Retinal pigment epithelial cell (primary cell): ENCODE measurements around a stretch of chr1.

- RRBS = no CpG with 5 or more reads among the region's 6 CpGs
These were observed 17.0 kb downstream of the FMO3 start for GRCh38 chr1:171107563-171108211.

GRCh38 chr1:171360102-171360561 is 46.1 kb downstream of the FMO4 start:
- RRBS = no CpG with 5 or more reads among the region's 5 CpGs

GRCh38 chr1:171600819-171601232 is 21.2 kb upstream of the MYOCOS start:
- RRBS = no CpG with 5 or more reads among the region's 13 CpGs

DNA sequence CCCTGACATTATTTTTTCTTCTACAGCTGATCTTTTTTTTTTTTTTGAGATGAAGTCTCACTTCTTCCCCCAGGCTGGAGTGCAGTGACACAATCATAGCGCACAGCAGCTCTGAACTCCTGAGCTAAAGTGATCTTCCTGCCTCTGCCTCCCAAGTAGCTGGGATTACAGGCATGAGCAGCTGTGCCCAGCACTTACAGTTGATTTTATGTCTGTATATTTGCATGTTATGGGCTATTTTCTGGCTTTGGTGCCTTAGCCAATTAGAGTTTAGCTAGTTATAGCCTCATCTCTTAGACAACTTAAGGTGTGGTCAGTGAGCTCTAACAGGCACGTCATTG is 1.6 kb upstream of the VAMP4 start:
- RRBS = no CpG with 5 or more reads among the region's 2 CpGs

GRCh38 chr1:171997490-171997860 is 156.2 kb downstream of the DNM3 start:
- RRBS = no CpG with 5 or more reads among the region's 4 CpGs

- RRBS = no CpG with 5 or more reads among the region's 1 CpG
These were observed 17.1 kb upstream of the SUCO start for GRCh38 chr1:172515843-172516312.

- RRBS = no CpG with 5 or more reads among the region's 26 CpGs
These were observed 792 bp upstream of the SUCO start for GRCh38 chr1:172531999-172532717.

DNA sequence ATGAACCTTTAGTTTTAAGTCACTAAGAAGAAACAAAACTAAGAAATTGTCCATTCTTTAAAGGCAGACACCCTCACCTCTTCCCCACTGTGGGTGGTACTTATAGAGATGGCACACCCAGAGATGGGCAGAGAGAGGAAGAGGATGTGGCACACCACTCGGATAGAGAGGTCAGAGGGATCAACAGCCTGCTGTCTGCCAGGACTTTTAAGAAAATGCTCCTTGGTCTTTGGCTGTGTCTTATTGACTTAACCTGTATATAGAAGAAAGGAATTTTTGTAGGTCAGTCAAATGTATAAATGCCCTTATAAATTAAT is 45.1 kb downstream of the FASLG start:
- RRBS = no CpG with 5 or more reads among the region's 1 CpG

GRCh38 chr1:172746245-172746667 is 87.4 kb downstream of the FASLG start:
- RRBS = no CpG with 5 or more reads among the region's 1 CpG

- RRBS = no CpG with 5 or more reads among the region's 15 CpGs
These were observed 72.5 kb upstream of the TNFSF18 start for GRCh38 chr1:173122826-173123997.

DNA sequence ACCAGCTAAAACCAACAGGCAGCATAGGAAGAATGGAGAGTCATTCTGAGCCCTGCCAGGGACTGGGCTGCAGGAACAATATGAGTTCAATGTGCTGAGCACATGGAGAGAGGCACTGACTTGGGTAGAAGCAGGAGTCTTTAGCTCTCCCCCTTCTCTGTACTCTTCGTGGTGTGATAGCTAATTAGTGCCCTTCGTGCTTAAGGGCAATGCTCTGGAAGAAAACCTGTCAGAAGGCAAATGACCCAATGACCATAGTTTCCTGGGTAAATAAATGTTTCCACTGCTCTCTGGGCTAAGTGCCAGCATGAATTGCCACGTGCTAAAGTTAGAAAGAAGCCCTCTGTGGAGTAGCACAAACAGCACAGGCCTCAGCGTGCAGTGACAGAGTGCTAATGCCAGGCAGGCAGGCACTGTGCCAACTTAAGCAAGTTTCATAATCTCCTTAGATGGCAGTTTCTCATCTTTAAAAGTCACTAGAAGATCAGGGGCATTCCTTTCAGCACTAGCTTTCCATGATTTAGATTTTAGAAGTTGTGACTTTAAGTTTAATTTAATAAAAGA is 16.6 kb downstream of the TNFSF4 start:
- RRBS = no CpG with 5 or more reads among the region's 4 CpGs

- RRBS = no CpG with 5 or more reads among the region's 1 CpG
These were observed 3.6 kb upstream of the TNFSF4 start for GRCh38 chr1:173210788-173211037.

- RRBS = no CpG with 5 or more reads among the region's 2 CpGs
These were observed 52.2 kb upstream of the PRDX6 start for GRCh38 chr1:173424758-173425428.

GRCh38 chr1:173526951-173527619 is 50.0 kb downstream of the PRDX6 start:
- RRBS = no CpG with 5 or more reads among the region's 5 CpGs

DNA sequence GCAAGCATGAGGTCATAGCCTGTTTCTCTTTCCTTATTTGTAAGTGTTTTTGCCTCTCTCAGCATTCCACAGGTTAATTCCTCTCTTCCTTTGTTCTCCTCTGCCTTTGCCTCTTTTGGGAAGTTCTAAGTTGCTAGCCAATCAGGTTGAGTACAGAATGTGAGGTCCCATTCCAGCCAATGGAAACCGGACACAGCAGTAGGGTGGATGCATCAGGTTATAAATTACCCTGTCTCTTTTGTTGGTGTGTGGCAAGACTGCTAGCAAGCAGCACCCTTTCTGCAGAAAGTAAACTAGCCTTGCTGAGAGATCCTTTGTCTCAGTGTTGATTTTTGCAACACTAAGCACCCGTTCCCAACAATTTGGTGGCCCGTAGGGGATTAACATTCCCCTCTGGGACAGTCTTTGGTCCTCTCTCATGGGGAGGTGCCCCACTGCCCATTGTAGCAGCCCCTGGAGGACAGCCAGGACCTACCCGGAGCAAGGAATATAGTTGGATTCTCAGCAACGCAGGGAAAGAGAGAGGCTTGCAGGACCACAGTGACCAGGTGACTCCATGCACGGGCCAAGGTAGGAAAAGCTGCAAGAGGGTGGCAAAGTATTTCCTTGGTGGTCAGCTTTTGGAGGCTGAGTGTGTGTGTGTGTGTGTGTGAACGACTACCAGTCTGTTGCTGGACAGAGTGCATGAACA is 2.5 kb downstream of the TEX50 start:
- RRBS = no CpG with 5 or more reads among the region's 7 CpGs

- RRBS = no CpG with 5 or more reads among the region's 7 CpGs
These were observed 8.7 kb upstream of the SERPINC1 start for GRCh38 chr1:173925895-173926234.

DNA sequence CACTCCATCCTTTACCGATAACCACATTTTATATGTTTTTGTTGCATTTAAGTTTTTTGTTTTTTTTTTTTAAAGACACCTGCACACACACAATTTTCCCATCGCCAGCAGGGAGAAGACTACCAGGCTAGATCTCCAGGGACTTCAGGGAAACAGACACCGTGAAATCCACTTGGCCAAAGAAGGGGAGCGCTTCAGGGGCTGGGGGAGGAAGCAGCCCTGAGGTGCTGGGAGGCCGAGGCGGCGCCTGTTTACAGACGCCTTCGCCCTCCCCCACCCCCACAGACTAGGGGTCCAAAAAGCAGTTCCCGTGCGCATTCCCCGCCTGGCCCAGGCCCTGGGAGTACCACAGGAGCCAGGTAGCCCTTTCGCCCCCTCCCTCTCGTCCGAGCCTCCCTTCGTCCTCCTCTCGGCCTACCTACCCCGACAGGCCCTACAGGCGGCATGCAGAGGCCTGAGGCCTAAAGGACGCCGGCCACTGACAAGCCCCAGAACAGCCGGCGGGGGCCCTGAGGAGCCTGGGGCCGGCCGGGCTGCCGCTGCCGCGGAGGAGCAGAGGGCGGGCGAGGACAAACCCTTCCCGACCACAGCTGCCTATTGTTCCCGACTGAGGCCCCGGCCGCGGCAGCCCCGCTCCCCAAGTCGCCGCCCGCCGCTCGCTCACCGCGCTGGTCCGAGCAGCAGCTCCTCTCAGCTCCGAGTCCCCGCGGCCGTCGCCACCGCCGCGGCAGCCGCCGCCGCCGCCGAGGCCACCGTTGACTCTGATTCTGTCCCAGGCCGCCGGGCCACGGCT is 529 bp downstream of the RC3H1 start:
- RRBS = under 1% methylated on average over 9 of the region's 61 CpGs

- RRBS = no CpG with 5 or more reads among the region's 7 CpGs
These were observed 64.1 kb upstream of the GPR52 start for GRCh38 chr1:174383681-174384015.

DNA sequence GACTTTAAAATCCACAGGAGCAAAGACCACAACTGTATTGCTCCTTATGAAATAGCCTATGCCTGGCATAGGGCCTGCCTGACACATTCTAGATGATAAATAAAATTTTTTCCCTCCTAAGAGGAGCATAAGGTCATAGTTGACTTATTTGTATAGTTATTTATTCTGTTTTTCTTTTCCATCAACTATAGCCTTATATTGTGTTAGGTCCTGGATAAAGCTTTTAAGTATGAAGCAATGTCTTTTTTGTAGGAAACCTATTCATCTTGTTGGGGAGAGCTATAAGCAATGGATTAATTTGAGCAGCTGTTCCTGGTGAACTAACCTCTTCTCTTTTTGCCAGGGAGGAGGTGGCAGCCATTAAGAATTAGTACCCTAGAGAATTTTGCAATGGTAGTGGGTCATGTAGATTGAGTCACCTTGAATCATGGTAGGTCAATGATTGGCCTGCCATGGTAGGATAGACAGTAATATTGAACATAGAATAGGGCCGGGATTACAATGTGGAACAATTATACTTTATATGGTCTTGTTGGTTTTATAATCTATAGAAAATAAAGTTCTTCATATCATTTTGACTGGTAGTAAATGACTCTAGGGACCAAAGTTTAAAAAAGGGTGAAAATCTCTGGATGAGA is 47.3 kb upstream of the GPR52 start:
- RRBS = no CpG with 5 or more reads among the region's 1 CpG